LUHMES (cell line): ENCODE measurements around the gene SIGLEC15.

DNA sequence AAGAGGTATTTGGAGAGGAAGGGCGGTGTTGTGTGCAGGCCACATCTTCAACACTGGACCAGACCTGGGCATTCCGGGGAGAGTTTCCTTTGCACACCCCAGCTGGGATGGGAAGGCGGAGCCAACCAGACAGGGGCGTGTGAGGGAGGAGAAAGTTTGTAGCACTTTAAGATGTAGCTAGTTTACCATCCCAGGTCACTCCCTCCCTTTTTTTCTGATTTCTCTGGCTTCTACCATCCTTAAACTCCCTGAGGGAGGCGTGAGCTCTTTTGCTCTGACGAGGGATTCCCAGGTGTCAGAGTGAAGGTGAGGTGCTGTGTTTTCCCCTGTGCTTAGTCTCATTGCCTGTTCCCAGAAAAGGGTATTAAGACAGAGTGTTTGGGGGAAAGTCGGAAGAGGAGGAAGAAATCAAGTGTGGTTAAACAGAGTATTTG is 1.6 kb downstream of the SETBP1 start:
- PRO-cap, result bidirectional peak, plus-strand start at position 195 of the sequence, minus-strand start at position 56 of the sequence

- PRO-cap, result no peak
Observed at GRCh38 chr18:44747611-44748279, 67.1 kb downstream of the SETBP1 start.

- PRO-cap, result no peak
Observed at GRCh38 chr18:44791390-44791936, 110.8 kb downstream of the SETBP1 start.

DNA sequence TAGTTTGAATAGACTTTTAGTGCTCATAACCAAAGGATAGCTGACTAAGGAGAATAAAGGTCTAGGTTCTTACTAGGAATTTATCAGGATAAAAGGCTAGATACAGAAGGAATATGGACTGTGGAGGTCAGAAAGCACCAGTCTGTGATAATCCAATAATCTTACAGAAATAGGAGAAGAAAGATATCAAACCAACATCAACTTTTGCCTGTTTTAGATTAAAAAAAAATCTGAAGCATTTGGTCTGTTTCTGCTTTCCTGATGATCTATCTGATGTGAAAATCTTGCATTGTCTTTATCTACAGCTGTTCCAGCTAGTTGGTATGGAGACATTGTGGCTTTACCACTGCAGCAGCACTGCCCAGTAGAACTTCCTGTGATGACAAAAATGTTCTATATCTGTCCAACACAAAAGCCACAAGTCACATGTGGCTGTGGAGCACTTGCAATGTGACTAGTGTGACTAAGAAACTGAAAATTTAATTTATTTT is 425.5 kb downstream of the SETBP1 start:
- PRO-cap, result no peak

GRCh38 chr18:45320767-45321173 is 294.5 kb upstream of the SLC14A2 start:
- PRO-cap, result no peak

DNA sequence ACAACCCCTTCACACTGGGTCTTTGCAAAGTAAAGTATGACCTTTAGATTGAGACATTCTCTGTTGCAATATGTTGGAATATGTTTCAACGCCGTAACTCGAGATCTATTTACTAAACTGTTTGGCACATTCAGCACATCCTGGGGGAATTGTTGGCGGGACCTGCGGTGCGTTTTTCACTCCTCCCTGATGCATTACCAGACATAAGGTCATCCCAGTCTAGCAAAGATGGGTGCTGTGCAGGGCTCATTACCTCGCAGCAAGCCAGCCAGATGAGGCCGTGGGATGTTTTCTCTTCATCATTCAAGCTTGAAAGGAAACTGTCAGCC is 290.5 kb upstream of the SLC14A2 start:
- PRO-cap, result no peak

GRCh38 chr18:45802630-45802863 is 22.9 kb upstream of the SIGLEC15 start:
- PRO-cap, result no peak

DNA sequence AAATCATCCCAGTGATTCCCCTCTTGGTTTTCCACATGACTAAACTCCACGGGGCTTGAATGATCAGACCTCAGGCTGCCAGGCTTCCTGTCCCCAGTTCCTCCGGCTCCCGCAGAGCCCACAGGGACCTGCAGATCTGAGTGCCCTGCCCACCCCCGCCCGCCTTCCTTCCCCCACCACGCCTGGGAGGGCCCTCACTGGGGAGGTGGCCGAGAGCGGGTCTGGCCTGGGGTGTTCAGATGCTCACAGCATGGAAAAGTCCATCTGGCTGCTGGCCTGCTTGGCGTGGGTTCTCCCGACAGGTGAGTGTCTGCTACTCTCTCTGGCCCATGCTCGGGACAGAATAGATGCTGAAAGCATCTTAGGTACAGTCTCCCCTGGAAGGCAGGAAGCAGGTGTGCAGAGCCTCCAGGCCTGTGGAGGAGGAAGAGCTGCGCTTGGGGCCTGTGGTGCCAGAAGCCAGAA is at the start of gene SIGLEC15:
TSS of gene SIGLEC15 (plus strand) at position 197 of the 465 bp plus-strand sequence.
- PRO-cap, result no peak

GRCh38 chr18:45828763-45829878 is 3.6 kb downstream of the SIGLEC15 start:
- PRO-cap, result no peak

- PRO-cap, result no peak
Observed at GRCh38 chr18:46019096-46019947, 52.2 kb upstream of the EPG5 start.

- PRO-cap, result no peak
Observed at GRCh38 chr18:46068583-46069289, 3.3 kb downstream of the PSTPIP2 start.

GRCh38 chr18:46174437-46175257 is 813 bp downstream of the C18orf25 start:
- PRO-cap, result unidirectional peak, minus-strand start at chr18:46174869

DNA sequence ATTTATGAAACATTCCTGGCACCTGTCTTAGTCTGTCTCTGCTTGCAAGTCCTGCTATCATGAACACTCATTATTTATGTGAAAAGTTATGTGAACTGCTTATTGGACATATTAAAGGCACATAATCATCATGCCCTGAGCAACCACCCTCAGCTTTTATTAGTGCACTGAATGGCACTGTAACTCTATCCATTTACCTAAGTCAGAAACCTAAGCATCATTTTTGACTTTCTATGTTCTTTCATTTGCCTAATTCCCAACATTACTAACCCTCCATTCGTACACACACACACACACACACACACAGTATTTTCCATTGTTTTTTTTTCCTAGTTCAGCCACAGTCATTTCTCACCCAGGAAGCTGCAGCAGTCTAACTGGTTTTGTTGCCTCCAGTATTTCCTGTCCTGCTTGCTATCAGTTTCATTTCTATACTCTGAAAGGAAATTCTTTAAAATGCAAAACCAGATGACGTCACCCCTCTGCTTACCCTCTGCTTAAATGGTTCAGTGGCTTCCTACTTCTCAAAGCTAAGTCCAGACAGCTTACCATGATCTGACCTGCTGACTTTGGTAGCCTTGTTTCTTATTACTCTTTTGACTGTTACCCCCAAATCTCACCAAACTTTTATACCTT is 76.5 kb downstream of the C18orf25 start:
- PRO-cap, result no peak

GRCh38 chr18:46412224-46412814 is 78.5 kb downstream of the RNF165 start:
- PRO-cap, result bidirectional peak, plus-strand start at chr18:46412648, minus-strand start at chr18:46412513

DNA sequence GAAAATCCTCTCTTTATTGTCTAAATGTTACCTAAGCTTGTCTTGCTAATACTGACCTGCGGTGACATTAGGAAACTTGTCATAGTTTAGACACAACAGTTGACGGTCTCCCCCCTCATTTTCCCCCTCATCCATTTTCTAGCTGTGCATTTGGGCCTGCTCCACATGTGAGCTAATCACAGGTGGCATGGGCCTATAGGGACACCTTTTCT is 125.8 kb downstream of the LOXHD1 start:
- PRO-cap, result no peak

DNA sequence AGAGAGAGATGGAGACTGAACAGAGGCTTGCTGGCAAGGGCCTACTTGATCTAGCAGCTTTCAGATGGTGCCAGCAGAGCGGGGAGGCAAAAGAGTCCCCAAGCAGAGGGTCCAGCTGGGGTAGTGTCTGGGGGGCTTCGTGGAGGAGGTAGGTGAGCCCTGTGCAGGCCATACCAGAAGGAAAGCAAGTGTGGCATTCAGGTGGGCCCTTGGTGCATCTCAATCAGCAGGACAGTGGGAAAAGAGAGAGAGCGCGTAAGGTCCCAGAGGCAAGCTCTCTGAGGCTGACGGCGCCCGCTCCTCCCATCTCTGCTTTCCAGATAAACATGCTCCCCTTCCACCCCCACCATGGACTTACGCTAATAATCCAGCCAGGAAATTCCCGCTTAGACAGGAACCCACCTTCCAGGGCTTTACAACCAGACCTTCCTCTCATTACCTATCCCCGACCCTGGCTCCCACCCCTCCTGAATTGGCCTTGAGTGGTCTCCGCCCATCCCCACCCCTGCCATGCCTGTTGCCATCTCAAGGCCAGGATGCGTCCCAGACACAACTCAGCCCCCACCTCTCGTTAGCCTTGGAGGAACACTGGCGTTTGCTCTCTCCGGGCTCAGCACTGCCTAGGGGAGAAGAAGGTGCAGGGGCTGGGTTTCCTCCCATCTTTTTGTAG is 131.2 kb downstream of the SMAD2 start:
- PRO-cap, result no peak

GRCh38 chr18:48004417-48005145 is 74.1 kb upstream of the SMAD2 start:
- PRO-cap, result no peak

DNA sequence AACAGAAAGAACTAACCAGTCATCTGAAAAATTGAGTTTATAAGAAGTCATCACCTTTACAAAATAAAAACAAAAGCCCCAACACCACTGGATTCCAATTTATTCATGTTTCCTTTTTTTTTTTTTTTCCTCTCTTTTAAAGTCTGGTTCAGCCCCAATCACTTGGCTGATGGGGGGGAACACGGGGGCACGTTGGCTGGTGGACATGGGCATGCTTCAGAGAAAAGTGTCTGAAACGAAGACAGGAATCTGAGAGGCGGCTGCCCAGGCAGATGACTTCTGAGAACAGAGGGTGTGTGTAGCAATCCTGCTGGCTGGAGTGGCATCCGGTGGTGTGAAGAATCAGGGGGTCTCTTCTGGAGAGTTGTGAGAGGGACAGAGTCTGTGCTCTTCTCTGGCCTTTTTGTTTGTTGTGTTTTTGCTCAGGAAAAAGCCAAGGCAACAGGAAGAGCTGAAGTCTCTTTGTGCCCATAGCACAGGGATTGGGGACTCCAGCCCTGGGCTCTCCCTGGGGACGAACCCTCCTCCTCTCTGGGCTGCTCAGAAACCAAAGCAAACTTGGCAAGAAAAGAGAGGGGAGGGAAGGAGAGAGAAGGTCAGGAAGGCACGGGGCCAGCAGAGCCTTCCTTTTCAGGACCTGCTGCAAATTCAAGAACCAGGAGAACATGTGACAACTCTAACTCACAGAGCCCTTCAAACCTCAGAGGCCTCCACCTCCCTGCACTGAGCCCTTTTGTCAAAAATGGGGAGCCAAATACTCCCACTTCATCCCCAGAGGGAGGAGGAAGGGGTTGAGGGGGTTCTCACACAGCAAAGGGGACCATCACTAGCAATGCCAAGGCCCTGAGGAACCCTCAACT is 97.0 kb upstream of the SMAD2 start:
- PRO-cap, result no peak

GRCh38 chr18:48099988-48100467 is 169.6 kb upstream of the SMAD2 start:
- PRO-cap, result no peak

DNA sequence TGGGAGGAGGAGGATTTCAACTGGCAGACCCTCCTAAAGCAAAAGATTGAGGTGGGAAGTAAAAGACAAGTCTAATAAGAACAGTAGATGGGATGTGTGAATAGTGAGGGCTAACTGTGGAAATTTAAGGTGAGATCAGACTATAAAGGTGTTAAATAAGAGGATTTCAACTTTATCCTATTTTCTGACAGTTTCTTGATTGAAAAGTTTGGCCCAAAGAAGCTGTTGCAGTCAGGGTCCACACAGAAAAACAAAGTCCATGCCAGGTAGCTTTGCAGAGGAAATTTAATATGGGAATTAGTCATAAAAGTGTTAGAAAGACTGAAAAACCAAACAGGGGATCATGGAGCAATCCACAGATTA is 172.6 kb downstream of the ZBTB7C start:
- PRO-cap, result no peak